GM19239 (cell line): ENCODE measurements around a stretch of chr13.

DNA sequence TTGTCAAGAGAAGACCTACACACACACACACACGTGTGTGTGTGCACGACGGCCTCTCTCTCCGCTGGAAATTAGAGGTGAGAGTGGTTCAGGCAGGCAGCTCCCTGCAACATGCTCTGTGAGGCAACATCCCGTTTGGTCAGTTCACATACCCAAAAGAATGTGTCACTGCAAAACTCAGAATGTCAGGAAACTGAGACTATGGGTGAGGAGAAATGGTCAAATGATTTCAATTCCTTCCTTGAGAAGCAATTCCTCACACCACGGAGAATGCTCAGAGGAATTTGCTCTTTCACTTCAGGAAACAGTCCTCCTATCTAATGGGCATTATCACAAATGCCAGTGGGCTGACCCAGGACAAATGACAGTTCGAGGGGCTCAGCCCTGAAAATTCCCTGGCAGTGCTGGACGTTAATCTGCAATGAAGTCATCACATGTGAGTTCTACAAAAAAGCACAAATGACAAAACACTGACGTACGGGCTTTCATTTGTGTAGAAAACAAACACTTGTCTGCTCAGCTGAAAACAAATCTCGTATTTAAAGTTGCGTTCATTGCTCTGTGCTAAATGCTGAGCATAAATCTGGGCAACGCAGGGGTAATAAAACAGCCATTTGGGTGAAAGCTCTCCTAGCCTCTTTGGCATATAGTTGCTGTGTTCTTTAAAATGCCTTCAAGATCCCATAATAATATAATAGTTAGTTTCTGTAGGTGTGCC, 18.5 kb upstream of the LATS2 start:
- RRBS = no CpG with 5 or more reads among the region's 13 CpGs

- RRBS = no CpG with 5 or more reads among the region's 7 CpGs
Measured at GRCh38 chr13:21214277-21214688, 37.8 kb downstream of the MRPL57 start.

DNA sequence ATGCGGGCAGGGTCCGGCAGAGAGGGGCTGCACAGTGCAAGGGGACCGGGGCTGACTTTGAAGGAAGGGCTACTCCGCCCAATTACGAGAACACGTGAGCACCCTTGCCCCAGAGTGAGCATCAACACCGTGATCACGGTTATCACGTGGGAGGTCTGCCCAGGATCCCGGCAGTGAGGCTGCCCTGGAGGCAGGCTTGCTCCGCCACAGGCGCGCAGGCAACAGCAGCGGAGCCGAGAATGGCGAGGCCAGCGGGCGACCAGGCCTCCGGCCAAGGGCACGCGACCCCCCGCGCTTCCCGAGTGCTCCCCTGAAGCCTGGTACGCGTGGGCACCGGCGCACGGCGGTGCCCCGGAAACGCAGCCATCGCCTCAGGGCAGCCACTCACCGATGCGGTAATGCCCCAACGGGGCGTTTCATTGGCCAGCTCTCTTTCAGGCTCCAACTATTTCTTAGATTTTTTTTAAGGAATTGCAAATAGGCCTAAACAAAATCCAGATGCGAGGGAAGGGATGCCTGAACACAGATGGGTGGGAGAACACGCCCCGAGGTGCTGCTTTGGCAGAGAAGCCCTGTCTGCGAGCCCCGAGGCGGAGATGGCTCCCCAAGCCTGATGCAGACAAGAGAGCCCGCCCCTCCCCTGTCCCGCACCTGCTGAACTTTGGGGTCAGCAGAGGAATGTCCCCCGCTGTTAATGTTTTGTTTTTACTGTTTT, 132.9 kb downstream of the ZDHHC20 start:
- RRBS = 11% methylated on average over 11 of the region's 46 CpGs

DNA sequence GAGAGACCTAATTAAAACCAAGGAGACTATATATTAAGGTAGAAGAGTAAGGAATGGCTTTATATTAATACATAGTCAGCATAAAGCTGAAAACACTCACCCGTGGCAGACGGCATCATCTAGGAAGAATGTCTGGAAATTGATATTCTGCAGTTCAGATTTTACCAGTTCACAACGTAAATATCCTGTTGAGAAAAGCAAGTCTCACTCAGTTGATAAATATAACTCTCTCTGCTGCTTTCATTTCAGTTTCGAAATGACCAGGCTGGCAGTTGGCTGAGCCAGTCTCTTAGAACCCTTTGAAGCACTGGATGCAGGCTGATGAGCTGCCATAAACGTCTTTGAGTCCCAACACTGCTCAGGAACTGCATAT, 128.6 kb downstream of the ZDHHC20 start:
- RRBS = no CpG with 5 or more reads among the region's 5 CpGs

GRCh38 chr13:21442880-21443796, 16.0 kb downstream of the ZDHHC20 start:
- RRBS = no CpG with 5 or more reads among the region's 3 CpGs

- RRBS = 75% methylated on average over 1 of the region's 9 CpGs
Measured at GRCh38 chr13:22209877-22210633, 539.2 kb downstream of the FGF9 start.

GRCh38 chr13:22462096-22462664, 718.6 kb upstream of the SGCG start:
- RRBS = no CpG with 5 or more reads among the region's 4 CpGs

GRCh38 chr13:23290276-23290475, 109.4 kb downstream of the SGCG start:
- RRBS = no CpG with 5 or more reads among the region's 3 CpGs

DNA sequence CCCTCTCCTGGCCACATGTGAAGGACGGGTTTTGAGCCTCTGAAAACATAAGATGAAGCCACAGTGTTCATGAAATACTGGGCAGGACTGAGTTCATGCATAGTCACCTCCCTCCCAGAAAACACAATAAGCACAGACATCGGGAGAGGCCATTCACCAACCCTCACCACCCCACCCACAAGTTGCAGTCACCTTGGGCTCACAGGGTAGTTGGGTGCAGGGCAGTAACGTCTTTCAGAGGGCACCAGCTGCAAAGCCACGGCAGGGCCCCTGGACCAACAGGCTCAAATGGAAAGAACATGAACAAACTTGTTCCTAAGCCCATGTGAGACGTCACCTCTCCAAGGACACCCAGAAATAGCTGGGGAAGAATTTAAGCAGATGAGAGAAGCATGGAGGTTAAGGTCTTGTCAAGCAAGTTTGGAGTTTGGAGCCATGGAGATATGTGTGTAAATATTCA, 40.6 kb downstream of the SACS start:
- RRBS = no CpG with 5 or more reads among the region's 5 CpGs

DNA sequence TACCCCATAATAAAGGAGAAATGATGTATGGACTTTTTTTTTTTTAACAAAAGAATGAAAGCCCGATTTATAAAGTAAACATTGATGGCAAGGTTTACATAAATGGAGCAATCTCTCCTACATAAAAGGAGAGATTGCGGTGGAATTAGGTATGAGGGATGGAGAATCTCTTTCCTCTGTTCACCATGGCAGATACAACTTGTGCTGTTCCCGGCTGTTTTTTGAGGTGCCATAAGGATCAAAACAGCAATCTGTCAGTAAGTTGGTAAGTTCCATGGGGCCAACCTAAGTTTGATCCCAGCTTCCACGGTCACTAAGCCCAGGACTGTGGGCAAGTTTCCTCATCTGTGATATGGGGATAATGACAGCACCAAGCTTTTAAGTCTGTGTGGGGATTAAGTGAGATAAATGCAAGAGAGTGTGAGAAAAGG, 58.0 kb upstream of the SACS start:
- RRBS = no CpG with 5 or more reads among the region's 4 CpGs

- RRBS = 53% methylated on average over 1 of the region's 37 CpGs
Measured at GRCh38 chr13:23546860-23547763, 23.1 kb upstream of the TNFRSF19 start.

GRCh38 chr13:23579032-23580142, 9.2 kb downstream of the TNFRSF19 start:
- RRBS = 4% methylated on average over 66 of the region's 100 CpGs

GRCh38 chr13:23695701-23696486, 125.7 kb downstream of the TNFRSF19 start:
- RRBS = no CpG with 5 or more reads among the region's 47 CpGs

GRCh38 chr13:23703019-23703573, 132.9 kb downstream of the TNFRSF19 start:
- RRBS = no CpG with 5 or more reads among the region's 7 CpGs

- RRBS = no CpG with 5 or more reads among the region's 4 CpGs
Measured at GRCh38 chr13:23794502-23795159, 94.6 kb downstream of the MIPEP start.

- RRBS = no CpG with 5 or more reads among the region's 5 CpGs
Measured at GRCh38 chr13:24038708-24039384, 121.7 kb upstream of the SPATA13 start.

- RRBS = no CpG with 5 or more reads among the region's 8 CpGs
Measured at GRCh38 chr13:24201897-24202644, 41.6 kb downstream of the SPATA13 start.

DNA sequence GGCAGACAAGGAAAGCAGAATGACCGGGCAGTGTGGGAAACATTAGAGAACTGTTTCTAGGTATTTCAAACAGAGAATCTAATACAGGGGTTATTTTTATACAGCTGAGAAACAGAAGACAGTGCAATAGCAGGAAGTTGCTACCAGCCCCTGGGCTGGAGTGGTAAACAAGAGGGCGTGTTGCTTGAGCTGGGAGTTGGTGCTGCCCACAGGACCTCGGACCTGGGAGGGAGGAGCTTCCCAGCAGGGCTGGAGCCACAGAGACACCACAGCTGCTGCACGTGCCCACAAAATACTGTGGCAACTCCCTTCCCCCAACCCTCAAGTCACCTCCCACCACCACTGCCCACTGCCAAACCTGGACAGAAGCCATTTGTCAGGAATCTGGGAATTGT, 57.0 kb downstream of the SPATA13 start:
- RRBS = no CpG with 5 or more reads among the region's 4 CpGs

- RRBS = 88% methylated on average over 7 of the region's 18 CpGs
Measured at GRCh38 chr13:24251294-24251889, 58.0 kb upstream of the C1QTNF9 start.

DNA sequence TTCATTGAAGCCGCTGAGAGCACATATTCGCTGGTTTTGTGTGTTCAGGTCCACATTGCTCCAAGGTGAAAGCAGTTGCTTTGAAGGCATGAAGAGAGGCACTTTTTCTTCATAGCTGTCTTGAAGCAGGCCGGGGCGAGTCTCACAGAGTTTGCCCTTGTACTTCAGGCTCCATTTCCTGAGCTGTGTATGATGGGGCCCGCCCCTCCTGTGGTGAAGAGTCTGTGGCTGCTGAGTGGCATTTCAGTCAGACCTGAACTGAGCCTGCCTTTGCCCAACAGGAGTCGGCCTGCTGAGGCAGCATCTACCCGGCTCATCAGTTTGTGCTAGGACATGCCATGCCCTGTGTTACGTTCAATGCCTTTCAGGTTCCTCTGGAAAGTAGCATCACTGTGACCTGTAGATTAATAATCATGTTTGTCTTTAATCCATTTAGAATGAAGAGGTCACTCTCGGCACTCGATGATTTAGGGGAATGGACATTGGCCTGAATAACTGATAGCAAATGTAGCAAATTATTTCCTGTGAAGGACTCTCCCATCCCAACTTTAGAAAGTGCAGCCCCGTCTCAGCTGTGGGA, 44.3 kb upstream of the C1QTNF9 start:
- RRBS = no CpG with 5 or more reads among the region's 11 CpGs